PC-3 (cell line): ENCODE data around the genes CTRB2 and CLEC3A.

- RAMPAGE, long total RNA = no peak
Measured at GRCh38 chr16:75065472-75066076, 51.0 kb downstream of the LDHD start.

GRCh38 chr16:75206904-75207491 is at the start of gene CTRB2:
CTRB2 (minus strand) TSS chr16:75207161.
- RAMPAGE, long total RNA = no peak

- RAMPAGE, long total RNA = no peak
Measured at GRCh38 chr16:75222180-75222918, 3.6 kb downstream of the CTRB1 start.

DNA sequence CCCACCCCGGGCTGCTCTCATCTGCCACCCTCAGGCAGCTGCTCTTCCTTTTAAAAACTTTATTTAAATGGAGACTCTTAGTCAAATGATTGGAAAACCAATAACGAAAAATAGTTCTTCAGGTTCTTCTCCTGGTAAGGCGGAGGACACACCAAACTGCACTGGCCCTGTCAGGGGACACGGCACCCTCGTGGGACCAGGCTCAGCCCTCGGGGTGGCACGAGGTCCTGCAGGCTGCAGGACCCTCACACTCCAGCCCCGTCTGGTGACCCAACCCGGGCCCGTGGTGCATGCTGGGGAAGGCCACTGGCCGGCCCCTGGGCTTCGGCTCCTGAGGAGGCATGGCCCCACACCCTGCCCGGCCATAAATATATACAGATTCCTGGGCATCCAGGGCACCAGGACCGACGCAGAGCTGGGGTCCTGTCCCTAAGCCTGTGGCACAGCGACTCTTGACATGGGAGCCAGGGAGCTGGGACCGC is 10.2 kb downstream of the CTRB1 start:
- RAMPAGE, long total RNA = no peak

- RAMPAGE, long total RNA = no peak
Measured at GRCh38 chr16:75420744-75421417, 12.4 kb downstream of the CFDP1 start.

DNA sequence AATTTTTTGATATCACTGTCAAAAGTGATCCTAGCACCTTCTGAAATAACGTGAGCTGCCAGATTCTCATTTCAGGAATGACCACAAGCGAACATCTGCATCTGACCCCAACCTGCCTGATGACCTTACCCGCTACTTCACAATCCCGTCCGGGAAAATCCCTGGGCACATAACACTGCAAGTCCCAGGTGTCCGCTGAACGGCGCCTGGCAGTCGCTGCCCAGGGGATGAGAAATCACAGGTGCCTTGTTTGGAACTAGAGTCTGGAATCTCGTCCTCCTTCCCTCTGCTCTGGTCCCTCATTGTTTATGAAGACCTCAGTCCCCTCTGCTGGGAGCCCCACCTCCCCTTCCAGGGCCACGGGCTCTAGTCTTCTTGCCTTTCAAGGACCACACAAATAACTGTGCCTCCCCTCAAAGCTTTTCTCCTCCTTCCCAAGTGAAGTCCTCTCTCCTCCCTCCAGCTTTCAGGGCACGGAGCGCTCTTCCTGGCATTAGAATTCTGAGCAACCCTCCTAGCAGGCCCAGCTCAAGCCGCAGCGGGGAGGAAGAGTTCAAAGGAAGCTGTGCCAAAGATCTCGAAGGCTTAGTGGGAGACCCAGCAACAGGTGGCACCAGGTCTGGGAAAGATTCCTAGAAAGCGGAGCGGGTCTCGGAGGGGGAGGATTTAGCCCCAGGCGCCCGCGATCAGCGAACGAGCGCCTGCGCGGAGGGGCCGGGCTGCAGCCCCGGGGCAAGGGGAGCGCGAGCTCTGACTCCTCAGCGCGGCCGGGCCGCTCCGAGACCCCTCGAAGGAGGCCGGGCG is 996 bp downstream of the TMEM170A start:
- RAMPAGE, long total RNA = no peak

DNA sequence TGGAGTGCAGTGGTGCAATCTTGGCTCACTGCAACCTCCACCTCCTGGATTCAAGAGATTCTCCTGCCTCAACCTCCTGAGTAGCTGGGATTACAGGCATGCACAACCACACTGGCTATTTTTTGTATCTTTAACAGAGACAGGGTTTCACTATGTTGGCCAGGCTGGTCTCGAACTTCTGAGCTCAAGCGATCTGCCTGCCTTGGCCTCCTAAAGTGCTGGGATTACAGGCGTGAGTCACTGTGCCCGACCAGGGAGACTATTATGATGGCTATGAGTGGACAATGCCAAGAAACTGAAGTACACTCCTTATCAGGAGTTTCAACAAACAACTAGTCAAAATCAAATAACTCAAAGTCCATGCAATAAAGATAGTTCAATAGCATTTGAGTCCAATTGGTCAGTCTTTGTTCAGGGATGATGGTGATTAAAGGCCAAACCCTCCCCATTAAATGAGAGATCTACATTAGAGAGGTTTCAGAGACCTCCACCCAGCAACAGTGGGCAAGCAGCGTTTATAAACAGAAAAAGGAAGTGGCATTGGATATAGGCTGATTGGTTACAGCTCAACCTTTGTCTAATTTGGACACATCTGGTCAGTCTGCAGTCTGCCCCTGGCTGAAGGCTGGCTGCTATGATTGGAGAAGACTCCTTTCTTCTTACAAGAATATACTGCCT is 8.1 kb downstream of the CHST5 start:
- RAMPAGE, long total RNA = no peak

DNA sequence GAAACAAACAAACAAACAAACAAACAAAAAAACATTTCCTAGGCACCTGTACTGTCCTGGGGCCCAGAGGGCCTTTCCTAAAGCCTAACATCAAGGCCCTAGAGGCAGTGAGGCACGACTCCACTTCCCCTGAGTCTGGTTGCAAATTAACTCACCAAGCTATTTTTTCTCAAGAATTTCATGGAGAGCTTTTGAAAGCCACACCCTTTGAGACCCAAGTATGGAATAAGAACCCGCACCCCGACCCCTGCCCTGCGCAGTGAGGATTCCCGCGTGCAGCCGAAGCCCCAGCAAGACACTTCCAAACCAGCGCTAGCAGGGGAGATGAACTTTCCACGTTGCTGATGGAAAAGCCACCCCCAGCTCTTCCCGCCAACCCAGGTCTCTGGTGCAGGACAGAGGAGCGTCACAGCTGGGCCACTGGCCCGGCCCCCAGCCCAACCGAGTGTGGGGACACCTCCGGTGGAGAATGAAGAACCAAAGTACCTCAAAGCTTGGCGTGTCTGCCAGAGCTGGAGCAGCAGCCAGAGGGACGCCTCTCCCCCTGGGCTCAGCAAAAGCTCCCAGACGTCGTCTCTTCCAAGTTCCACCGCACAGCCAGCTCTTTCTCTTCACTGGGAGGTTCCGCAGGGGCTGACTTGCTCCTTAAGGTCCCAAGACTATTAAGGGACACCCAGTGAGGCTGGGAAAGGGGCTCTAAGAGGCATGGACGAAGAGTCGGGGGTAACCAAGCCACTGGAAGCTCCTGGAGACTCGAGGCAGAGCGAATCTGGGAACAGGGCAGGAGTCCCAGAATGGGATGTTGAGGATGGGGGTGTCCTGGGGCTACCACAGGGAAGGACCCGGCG is 1.0 kb downstream of the CHST5 start:
- RAMPAGE, long total RNA = no peak

GRCh38 chr16:75620149-75620934 is 2.7 kb downstream of the ADAT1 start:
- RAMPAGE, long total RNA = no peak

- RAMPAGE, long total RNA = no peak
Measured at GRCh38 chr16:76419694-76419893, 142.4 kb downstream of the CNTNAP4 start.

GRCh38 chr16:76634683-76635486 is 357.7 kb downstream of the CNTNAP4 start:
- RAMPAGE, long total RNA = no peak

DNA sequence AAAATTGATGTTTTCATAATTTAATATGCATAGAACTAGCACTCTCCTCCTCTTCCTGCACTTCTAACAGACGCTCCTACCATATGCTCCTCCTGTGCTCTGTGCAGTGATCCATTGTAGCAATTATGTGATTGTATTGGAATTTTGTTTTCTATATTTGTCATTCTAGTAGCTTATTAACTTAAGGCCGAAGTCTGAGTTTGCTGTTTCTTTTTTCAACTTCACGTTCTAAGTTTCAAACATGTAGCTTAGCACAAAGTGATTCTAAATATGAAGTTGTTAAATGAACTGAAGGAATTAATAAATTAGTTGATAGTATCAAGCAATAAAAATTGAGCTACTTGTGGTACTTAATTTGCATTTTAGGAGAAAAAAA is 290.7 kb upstream of the MON1B start:
- RAMPAGE, long total RNA = no peak

DNA sequence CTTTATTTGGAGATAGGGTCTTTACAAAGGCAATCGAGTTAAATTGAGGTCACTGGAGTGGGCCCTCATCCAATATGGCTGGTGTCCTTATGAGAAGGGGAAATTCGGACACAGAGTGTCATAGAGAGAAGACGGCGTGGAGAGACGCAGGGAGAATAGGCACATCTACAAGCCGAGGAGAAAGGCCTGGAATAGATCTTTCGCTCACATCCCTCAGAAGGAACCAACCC is 71.5 kb downstream of the VAT1L start:
- RAMPAGE, long total RNA = no peak

DNA sequence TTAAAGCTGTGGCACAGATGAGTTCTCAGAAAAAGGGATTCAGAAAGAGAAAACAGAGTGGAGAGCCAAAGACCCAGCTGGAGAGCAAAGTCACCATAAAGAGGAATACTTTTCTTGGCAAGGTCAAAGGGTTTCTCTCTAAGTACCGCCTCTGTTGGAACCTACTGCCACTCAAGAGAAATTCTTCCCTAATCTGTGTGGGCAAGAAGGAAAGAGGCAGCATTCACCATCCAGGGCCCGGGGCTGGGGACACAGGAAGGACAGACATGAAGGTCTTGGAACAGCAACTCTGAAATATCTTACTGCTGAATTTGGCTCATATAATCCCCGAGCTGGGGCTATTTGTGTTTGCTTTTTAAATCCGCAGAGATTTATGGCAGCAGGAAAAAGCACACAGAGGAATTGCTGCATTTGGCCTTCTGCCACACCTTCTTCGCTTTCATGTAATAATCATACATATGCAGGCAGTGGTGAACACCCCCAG is 82.0 kb downstream of the VAT1L start:
- RAMPAGE, long total RNA = no peak

DNA sequence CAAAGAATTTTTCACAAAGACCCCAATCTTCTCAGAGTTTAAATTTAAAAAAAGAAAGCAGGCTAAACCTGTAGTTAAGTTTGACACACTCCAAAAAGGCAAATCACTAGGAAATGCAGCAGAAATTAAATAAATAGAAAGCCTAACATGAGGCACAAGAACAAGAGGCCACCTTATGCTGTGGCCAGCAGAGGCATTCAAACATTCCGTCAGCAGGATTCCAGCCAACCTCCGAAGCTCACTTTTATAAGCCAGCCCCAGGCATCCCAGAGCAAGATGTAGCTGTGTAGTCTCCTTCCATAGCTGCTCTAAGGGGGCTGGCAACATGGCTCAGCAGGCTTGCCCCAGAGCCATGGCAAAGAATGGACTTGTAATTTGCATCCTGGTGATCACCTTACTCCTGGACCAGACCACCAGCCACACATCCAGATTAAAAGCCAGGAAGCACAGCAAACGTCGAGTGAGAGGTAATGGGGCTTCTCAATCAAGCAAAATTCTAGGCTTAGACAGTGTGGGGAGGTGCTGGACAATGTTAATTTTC is at the start of gene CLEC3A:
Gene CLEC3A (plus strand): TSS at position 274 of the 541 bp plus-strand sequence.
- RAMPAGE, long total RNA = no peak

DNA sequence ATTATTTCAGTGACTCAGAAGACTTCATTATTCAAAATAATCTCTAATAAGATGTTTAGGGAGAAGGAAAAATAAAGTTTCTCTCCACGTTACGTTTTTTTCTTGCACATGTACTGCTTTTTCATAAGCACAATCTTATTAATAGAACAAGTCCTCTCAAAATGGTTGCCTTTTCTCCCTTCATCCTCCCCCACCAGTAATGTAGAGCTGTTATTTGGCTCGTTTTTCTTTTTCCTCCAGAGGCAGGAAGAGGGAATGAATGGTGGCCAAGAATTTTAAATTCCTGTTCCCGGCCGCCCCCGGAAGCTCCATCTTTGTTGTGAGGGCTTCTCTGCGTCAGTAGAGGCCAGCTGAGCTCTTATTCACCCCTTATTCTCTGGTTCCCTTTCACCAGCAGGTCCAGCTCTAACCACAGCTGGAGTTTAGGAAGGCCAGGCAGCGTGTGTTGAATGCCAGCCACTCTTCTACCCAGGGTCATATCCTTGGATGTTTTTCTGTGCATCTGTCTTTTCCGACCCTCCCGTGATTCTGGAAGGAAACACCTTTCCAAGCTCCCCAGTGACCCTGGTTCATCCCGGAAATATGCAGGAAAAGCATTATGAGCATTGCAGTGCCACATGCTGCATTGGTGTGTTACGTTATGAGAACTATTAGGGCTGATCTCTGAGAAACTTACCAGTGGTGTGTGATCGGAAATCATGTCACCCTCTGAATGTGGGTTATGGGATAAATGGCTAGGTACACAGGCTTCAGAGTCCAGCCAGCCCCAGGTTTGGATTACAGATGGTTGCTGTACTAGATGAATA is 570.5 kb downstream of the WWOX start:
- RAMPAGE, long total RNA = no peak

- RAMPAGE, long total RNA = no peak
Measured at GRCh38 chr16:78684257-78685491, 585.2 kb downstream of the WWOX start.

DNA sequence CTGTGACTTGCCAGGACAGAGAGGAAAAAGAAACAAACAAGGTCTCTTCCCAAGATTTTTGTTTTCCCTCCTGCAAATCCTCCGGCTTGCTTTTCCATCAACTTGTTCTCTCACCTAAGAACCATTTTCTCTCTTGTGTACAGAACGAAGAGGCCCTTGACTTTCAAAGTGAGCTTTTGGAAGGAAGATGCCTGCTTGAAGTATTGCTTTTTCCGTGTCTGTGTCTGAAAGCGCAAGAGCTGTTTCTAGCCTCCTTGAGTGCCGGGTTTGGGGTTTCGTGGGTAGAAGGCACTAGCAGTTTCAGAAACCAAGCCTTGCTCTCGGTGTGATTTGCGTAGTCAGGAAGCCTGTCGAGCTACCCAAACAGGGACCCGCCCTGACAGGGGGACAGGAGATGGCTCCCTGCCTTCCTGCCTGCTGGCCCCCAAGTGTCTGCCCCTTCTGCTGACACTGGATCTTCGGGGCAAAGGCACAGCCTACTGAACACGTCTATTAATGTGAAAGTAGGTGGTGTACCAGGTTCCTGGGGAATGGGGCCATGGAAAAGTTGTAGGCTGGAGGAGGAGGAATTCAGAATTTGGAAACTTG is 322.1 kb downstream of the MAF start:
- RAMPAGE, long total RNA = no peak

GRCh38 chr16:79286838-79287558 is 313.5 kb downstream of the MAF start:
- RAMPAGE, long total RNA = no peak

DNA sequence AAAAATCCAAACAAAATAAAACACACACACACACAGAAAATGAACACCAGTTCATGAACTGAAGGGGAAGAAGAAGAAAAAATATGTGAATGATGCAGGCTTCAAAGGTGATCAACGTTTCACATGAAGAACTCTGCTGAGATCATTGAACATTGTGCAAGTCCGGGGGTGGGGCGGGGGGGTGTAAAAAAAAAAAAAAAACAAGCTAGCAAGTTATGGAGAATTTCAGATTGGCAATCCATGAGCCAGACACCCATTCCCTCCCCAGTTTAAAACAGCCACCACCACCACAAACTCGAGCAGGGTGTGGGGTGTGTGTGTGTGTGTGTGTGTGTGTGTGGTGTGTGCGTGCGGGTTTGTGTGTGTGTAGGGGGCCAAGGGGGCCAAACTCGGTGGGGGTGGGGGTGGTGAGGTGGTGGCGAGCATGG is 2.3 kb downstream of the MAF start:
- RAMPAGE, long total RNA = no peak